Neural progenitor cell (in vitro differentiated cells): ENCODE measurements around a stretch of chr9.

DNA sequence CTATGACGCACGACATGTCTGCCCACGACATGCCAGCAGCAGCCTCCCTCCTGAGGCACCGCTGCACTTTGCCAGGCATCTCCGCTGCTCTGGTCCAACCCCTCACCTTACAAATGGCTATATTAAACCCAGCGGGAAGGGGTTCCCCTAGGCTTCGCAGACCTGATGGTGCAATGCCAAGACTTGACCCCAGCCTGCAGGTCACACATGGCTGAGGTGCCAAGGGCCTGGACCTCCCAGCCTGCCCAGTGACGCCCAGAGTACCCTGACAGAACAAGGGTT is 8.0 kb downstream of the SURF4 start:
- RAMPAGE, long total RNA: no peak

DNA sequence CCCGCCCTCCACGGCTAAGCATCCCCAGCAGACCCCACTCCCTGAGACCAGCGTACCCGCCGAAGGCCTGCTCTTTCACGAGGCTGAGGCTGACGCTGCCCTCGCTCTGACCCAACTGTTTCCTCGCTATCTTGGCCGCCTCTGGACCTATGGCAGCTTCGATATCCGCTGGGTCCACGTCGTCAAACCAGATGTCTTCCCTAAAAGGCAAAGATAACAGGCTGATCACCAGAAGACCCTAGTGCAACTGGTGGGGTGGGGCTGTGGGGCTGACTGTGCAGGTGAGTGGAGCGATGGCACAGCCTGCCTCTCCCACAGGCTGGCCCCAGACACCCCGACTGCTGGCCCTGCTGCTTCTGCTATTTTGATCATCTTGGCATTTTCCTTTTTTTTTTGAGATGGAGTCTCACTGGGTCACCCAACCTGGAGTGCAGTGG is 5.1 kb downstream of the REXO4 start:
- RAMPAGE, long total RNA: no peak

- RAMPAGE, long total RNA: no peak
Observed at GRCh38 chr9:133522444-133522930, 2.3 kb downstream of the MYMK start.

DNA sequence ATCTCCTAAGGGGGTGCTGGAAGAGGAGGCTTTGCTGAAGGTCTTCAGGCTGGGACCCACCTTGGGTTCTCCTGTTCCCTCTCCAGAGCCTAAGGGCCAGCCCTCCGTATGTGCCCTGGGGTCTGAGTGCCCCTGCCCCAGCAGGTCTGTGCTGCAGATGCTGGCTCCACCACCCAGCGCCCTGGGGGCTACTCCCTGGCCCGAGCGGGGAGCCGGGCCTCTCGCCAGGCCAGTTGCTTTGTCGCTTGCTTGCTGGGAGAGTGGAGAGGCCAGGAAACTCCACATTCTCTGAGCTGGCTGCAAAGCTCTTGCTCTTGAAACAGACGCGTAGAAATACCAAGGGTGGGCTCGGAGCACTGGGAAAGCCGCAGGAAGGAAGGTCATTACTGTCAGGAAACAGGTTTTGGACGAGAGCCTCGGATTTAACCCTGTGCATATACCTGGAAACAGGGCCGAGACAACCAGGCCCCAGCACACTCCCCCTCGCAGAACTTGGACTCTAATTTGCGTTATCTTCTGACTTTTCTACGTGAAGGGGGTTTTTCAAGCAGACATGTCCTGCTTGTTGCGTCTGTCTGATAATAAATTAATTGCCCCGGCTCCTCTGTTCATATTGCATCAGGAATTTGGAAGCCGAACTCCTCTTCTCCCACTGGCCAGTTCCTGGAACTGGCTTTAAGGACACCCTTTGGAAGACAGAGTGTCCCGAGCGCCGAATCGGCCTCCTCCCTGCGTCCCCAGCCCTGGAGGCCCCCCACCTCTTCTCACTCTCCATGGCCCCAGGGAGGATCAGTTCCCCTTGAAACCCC is 11.1 kb downstream of the ADAMTSL2 start:
- RAMPAGE, long total RNA: no peak

- RAMPAGE, long total RNA: no peak
Observed at GRCh38 chr9:133558122-133559316, 24.0 kb downstream of the ADAMTSL2 start.

DNA sequence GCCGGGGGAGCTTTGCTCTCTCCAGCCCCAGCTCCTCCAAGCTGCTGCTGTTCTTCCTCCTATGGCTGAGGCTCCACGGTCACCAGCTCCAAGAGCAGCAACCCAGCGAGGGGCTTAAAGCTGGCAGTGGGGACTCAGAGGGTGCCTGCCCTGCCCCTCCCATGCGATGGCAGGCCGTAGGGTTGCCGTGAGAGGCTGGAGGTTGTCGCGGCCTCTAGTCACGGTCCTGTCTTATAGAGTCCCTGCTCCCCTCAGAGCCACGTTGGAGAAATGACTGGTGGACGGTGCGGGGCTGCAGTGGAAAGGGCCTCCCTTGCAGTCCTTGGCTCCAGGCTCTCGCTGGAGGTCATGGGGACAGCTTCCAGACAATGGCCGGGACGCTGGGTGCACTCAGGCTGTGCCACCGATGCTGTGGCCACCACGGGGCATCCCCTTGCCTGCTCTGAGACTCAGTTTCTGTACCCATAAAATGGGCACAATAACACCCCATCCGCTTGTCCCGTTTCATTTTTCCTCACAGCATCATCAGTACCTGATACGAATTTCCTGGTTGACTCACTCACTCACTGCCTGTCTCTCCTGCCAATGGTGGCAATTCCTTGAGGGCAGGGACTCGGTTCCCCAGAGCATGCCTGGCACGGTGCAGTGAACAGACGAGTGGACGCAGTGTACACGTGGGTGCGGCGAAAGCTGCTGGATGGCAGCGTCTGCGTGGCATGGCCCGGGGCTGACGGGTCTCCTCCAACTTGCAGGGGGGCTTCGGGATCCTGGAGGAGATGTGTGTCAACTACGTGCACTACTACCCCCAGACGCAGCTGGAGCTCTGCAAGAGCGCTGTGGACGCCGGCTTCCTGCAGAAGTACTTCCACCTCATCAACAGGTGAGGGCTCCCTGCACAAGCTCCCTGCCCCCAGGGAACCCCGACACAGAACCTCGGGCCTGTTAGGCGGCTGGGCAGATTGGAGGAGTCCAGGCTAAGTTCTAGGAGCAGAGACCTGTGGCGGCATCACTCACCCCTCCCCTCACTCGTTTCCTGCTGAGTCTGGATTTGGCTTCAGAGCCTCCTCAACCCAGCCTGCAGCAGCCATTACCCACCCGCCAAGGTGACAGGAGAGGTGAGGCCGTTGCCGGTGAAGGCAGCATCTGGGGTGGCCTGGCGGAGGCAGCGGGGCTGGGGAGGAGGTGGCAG is 20.0 kb downstream of the DBH start:
- RAMPAGE, long total RNA: no peak

DNA sequence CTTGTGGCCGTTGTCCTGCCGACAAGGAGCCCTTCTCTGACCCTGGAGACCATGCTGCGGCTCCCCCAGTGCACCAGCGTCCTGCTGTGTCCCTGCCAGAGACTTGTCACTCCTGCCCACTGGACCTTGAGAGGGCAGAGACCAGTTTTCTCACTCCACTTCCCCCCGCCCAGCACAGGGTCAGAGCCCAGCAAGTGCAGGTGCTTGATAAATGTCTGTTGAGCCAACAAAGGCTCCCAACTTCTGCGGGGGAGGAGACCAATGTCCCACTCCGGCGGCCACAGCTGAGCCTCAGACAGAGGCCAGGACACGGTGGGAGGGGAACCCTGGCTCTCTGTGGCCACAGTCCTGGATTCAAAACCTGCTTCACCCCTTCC is 24.8 kb downstream of the SARDH start:
- RAMPAGE, long total RNA: no peak

DNA sequence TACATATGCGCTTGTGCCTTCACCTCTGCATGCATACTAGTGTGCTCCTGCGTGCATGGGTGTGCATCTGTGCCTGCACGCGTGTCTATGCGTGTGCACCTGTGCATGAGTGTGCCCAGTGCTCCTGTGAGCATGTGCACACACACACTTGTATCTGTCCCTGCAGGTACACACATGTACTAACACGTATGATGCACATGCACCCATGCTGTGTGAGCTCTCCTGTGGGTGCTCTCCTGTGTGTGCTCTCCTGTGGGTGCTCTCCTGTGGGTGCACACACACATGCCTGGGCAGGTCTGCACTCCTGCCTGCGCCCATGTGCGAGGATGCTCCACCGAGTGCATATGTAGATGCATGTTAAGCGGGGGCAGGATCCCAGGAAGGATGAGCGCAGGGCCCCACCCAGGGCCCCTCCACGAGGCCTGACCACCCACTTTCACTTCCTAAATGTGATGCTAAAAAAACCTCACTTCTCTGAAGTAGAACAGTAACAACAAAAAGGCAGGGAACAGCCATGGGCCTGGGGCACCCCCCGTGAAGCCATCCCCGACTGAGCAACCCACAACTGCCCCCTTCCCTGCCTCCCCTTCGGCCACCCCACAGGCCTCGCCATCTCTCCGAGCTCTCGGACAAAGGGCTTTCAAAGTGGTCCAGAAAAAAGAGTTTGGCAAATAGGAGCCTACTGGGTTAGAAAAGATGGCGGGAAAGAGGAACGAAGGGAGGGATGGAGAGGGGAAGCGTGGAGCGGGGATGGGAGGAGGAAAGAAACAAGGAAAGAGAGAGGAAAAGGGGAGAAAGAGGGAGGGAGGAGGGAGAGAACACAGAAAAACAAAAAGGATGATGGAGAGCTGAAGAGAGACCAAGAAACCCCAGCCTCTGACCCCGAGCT is 48.2 kb upstream of the SARDH start:
- RAMPAGE, long total RNA: no peak

DNA sequence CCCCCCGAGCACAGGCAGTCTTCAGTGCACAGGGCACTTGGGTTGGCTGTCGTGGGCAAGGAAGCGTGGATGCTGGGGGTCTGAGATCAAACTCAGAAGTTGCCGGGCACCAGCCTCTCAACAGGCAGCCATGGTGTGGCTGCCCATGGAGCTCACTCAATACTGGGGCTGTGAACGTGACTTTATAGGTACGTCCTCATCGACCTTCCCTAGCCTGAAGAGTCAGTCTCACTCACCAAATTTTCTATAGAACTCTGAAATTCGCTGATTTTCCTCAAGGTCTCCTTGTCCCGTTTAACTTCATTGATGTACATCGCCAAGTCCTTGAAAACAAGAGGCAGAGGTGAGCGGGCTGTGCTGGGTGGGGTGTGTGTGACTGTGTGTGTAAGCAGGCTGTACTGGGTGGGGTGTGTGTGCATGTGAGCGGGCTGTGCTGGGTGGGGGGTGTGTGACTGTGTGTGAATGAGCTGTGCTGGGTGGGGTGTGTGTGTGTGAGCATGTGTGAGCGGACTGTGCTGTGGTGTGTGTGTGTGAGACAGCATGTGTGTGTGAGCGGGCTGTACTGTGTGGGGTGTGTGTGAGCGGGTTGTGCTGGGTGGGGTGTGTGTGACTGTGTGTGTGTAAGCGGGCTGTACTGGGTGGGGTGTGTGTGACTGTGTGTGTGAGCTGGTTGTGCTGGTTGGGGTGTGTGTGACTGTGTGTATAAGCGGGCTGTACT is 53.6 kb upstream of the SARDH start:
- RAMPAGE, long total RNA: no peak

DNA sequence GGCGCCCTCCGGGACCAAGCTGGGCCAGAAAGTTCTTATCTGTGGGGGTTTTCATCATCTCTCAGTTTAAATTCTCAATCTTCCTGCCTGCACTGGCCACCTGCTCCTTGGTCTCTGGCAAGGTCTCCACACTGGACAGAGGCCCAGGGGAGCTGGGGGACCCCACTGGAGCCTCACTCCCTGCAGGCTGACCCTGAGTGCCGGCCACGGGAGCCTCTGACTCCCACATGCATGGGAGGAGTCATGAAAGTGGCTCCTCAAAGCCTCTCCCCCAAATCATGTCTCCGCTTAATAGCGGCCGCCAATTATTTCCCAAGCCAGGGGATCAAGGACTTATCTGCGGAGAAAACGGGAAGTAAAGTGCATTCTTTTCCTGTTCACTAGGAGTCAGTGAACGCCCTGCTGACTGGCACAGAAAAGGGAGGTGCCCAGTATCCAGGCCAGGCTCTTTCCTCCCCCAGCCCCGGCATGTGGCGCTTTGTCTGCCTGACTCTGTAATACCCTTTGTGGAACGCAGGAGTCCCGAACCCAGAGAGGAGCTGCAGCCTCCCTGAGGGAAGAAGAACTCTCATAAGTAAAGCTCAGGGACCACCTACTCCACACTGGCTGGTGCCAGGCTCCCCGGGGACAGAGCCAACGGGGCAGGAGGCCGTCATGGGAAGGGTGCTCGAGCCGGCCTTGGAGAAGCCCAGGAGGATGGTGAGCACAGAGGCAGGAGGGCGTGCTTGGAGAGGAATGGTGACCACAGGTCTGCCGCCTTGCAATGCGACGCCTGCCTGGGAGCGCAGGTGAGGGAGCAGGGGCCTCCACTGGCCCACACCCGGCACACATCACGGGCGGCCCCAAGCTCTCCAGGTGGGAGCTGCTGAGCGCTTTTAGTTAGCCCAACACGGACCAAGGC is 31.6 kb downstream of the VAV2 start:
- RAMPAGE, long total RNA: no peak

DNA sequence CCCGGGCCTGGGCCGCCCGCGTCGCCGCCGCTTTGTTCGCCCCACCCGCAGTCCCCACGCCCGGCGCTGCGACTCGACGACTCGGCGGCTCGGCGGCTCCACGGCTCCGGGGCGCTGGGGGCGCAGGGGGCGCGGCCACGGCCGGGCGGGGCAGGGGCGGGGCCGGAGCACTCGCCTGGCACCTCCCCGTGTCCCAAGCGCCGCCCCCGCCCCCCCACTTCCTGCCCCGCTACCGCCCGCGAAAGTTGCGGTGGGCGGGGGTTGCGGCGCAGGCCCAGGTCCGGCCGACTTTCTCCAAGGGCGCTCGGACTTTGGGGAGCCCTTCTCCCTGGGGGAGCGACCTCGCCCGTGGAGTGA is 558 bp upstream of the VAV2 start:
- RAMPAGE, long total RNA: no peak

- RAMPAGE, long total RNA: no peak
Observed at GRCh38 chr9:133993061-133993983, 1.2 kb upstream of the VAV2 start.

- RAMPAGE, long total RNA: no peak
Observed at GRCh38 chr9:134040006-134040484, 14.8 kb downstream of the BRD3OS start.

GRCh38 chr9:134129336-134129808 is 6.5 kb upstream of the WDR5 start:
- RAMPAGE, long total RNA: no peak

- RAMPAGE, long total RNA: no peak
Observed at GRCh38 chr9:134136662-134136916, 707 bp downstream of the WDR5 start.

DNA sequence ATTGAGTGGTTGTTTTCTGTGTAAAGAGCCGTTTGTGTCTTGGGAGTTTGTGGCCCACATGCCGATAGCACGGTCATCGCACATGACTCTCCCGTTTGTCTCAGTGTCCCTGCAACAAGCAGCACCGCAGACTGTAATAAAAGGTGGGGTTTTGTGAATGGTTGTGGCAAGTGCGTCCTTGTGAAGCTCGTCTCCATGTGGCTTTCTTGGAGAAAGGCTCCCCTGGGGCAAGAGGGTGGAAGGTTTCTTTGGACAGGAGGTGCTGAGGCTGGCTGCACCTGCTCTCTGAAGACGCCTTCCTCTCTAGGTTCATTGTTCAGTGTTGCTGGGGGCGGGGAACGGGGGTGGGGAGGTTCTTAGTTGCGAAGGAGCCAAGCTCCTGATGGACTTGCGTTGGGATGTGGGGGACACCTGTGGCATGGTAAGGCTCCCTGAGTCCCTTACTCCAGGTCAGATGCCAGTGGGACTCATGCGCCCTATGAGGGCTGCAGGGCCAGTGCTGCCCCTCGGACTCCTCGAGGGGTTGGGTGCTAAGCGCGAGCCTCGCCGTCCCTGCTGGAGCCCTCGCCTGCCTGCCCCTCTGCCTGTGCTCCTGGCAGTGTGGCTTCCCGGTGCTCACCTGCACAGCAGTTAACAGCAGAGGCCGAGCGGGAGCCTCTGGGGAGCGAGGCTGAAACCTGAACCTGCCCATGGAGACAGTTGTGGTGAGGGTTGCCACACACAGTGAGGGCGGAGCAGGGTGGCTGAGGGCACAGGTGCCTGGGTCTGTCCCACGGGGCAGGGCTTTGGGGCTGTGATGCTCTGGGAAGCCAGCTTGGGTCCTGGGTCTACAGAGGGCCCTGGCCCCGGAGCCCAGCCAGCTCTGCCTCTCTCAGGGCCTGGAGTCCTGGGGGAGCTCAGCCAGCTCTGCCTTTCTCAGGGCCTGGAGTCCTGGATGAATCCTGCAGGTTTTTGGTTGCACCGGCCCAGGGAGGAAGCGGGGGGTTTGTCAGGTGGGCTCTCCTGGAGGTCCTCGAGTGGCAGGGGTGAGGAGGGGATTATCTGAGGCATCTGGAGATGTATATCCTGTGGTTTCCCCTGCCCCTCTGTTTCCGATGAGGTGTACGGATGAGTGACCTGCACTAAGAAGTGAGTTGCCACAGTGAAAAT is 23.0 kb downstream of the WDR5 start:
- RAMPAGE, long total RNA: no peak

- RAMPAGE, long total RNA: no peak
Observed at GRCh38 chr9:134163233-134164195, 27.6 kb downstream of the WDR5 start.

DNA sequence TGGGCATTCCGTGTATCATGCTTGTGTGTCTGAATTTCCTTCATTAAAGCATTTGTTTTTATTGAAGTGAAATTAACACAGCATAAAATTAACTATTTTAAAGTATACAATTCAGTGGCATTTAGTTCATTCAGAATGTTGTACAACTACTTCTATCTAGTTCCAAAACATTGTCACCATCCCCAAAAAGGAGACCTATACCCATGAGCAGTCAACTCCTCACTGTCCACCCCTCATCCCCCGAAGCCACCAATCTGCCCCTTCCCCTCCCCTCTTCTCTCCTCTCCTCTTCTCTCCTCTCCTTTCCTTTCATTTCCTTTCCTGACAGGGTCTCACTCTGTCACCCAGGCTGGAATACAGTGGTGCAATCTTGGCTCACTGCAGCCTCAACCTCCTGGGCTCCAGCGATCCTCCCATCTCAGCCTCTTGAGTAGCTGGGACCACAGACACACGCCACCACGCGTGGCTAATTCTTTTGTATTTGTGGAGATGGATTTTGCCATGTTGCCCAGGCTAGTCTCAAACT is 86.7 kb downstream of the WDR5 start:
- RAMPAGE, long total RNA: no peak

GRCh38 chr9:134258637-134259666 is 67.3 kb upstream of the RXRA start:
- RAMPAGE, long total RNA: no peak

DNA sequence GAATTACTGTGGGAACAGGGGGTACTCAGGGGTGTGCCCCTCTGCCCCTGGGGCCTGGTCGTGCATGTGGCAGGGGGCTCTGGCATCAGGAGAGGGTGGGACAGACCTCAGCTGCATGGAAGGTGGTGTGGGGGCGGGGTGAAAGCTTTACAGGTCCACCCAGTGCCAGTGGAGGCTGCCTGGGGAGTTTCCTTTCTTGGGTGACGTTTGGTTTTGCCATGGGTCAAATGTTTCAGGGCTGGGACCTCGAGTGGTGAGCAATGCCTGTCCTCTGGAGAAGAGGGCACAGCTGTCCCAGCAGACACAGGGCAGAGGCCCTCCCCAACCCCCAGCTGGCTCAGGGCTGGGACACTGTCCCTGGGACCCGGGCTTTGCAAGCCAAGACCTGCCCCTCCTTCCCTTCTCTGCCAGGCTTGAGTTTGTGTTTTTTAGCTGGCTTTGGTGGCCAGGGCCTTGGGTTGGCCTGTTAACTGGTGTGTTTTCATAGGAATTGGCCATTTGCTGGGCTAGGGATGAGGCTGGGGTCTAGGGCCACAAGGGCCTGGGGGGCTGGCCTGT is 3.7 kb downstream of the RXRA start:
- RAMPAGE, long total RNA: no peak